Fallopian tube (tissue), 1 donor: Measurements from ENCODE around the gene LXN.

DNA sequence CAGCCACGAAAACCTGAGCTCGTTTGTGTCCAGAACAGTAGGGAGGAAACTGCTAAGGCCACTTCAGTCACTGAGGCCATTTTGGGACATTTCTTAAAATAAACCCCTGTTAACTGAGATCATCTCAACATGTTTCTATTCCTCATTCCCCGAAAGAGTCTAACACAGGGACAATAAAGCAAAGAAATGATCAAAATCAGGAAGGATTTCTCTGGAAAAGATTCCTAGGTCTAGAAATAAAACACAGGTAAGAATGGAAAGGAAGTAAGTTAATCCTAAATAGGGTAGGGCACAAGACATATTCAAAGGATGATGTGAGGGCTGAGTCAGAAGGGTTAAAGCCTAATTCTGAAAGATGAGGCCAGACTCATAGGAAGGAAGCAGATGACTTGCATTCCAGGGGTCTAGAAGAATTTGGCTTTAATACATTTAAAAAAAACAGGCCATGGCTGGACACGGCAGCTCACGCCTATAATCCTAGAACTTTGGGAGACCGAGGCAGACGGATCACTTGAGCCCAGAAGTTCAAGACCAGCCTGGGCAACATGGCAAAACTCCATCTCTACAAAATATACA is 3.3 kb downstream of the SSR3 start:
- PRO-cap, result no peak

DNA sequence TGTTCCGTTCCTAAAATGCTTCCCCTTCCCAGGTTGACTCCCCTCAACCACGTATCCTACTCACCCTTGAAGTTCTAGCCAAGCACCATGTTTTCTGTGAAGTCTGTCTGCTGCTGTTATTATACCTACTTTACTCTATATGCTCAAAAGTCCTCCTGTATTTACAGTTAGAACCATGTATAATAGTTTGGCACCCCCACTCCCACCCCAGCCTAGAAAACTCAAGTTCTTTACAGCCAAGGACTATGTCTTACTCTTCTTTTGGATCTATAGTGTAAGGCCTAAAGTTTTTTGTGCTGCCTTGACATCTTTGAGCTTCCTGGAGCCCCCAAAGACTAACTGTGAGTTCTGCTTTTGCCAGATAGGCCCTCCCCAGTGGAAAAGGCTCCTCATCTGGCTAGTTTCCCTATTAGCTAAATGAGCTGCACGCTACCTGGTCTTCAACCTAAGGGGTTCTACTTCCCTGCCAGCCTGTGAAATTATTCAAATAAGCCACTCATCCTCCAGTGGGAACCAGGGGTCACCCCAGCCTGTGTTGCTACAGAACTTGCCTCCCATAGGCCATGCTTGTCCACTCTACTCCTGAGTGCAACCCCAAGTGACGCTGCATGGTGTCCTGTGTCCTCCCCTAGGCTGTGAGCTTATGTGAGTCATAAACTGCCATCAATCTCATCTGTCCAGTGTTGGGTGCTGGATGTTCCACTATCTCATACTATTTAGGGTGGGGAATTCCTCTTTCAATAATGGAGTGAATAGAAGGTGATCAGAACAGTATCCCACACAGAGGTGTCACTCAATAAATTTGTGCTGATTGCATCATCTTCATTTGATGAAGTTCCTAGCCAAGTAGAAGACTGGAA is 49.6 kb upstream of the SSR3 start:
- PRO-cap, result no peak

DNA sequence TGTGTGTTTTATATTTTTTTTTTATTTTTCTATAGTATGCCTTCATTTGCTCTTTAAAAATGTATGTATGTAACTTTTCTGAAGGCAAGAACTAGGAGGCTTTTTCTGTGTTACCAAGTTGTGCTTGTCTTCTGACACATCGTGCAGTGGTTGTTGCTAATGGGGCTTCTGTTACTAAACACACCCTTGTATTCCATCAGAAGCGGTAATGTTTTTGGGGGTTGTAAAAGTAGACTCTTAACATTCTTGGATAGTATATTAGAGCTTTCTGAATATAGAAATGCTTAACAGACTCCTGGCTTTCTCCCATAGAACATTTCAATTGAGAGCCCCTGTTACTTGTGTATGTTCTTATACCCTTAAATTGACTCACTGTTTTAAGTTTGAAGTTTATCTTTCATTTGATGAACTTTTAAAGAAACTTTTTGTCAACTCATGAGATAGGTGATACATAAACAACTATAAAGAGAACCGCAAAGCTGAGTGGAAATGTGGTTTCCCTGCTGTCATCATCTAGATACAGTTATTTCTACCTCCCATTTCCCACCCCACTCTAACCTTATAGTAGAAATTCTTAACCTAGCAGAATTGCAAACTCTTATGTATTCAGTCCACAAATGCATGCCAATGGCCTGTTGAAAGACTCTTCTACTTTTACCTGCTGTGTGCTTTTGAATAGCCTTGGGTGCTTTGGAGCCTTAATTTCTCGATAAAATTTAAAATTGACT is 2.6 kb downstream of the TIPARP start:
- PRO-cap, result no peak

DNA sequence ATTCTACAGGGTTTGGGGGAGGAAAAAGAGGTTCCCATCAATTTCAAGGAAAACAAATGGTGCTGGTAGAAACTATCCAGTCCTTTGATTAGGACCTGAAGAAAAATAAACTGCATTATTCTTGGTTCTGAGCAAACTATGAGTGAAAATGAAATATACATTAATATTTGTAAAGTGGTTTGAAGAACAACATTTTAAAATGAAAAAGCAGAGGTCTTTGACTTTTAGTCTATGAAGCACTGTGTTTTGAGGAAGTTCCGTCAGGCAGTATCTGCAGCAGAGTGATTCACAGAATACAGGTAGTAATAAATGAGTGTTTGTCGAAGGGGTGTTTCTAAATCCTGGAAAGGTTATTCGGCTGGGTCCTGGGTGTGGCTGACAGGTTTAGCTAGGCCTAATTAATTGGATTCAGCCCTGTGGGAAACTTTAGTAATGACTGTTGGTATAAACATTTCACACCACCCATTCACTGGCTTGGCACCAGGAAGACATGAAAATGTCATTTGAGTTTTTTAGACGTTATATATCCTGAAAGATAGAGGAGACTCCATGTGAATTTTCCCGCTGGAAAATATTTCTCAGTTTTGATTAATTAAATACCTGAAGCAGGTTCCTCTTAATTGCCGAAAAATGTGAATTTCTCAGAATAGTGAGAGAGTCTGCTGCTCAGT is 51.3 kb downstream of the TIPARP start:
- PRO-cap, result unidirectional peak, minus-strand start at position 283 of the sequence

- PRO-cap, result no peak
Measured at GRCh38 chr3:156978390-156979161, 152.4 kb downstream of the LEKR1 start.

DNA sequence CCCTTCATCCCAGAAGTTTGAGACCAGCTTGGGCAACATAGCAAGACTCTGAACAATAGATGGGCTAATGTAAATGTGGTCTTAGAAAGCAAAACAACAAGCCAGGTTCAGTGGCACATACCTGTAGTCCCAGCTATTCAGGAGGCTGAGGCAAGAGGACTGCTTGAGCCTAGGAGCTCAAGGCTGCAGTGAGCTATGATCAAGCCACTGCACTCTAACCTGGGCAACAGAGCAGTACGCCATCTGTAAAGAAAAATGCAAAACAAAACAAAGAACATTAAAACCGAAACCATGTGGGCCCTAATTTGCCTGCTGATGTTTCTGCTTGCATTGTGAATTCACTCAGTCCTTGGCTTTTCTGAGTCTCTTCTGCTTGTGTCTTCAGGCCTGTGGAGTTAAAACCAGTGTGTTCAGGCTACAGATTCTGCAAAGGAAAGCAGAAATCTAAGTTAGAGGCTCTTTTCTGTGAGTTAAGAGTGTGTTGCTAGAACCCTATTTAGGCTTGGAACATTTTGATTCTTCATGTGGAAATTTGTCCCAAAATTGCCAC is 56.6 kb downstream of the CCNL1 start:
- PRO-cap, result no peak

GRCh38 chr3:157123612-157124082 is 36.3 kb downstream of the CCNL1 start:
- PRO-cap, result no peak

DNA sequence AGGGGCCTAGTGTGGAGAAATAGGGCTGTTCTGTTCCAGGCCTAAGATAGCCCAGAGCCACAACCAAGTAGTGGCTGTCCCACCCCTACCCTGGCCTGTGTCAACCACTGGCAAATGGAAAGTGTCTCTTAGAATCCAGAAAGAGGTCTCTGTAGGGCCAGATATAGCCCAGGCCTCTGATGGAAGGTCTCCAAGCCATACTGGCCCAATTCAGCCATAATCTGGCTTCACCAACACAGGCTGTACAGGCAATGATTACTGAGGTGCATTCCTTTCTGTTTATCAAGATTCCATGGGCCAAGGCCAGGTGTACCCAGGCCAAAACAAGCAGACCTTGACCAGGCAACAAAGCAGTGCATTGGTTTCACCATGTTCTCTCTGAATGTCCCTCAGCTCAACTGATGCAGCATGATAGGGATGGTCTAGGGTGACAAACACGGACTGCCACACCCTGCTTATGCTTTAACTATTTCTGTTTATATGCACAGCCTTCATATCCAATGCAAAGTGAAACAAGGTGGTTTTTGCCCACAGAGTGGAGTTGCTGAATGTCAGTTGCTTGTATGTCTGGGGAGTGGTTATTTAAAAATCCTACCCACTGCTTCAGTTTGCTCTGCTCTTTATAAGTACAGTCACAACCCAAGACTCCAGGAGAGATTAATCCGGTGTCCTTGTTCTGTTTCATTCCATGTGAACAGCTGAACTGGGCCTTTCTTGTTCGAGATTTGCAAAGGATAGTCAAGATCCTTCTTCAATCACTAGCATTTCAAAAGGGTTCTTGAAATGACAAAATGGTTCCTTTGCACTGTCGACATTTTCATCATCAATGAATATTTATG is 25.2 kb downstream of the CCNL1 start:
- PRO-cap, result no peak

- PRO-cap, result no peak
Measured at GRCh38 chr3:157156925-157157263, 3.1 kb downstream of the CCNL1 start.

- PRO-cap, result bidirectional peak, plus-strand start at chr3:157175859, minus-strand start at chr3:157175861
Measured at GRCh38 chr3:157175645-157176109, 15.7 kb upstream of the CCNL1 start.

DNA sequence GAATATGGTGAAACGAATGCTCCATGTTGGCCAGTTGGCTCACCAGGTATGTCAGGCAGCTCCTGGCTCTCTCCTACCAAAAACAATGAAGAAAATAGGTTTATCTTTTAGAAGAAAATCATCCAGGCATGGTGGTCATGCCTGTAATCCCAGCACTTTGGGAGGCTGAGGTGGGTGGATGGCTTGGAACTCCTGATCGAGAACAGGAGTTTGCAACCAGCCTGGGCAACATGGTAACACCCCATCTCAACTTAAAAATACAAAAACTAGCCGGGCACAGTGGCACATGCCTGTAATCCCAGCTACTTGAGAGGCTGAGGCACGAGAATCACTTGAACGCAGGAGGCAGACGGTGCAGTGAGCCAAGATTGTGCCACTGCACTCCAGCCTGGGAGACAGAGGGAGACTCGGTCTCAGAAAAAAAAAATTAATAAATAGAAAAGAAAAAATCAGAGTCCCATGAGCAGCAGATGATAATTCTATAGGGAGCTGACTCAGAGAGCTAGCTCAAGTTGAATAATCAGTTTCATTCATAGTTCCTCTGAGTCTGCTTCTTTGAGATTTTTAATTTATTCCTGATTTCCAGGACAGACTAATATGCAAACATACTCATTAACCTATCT is 55.2 kb upstream of the PTX3 start:
- PRO-cap, result no peak

- PRO-cap, result no peak
Measured at GRCh38 chr3:157401609-157401930, 35.1 kb upstream of the PTX3 start.

DNA sequence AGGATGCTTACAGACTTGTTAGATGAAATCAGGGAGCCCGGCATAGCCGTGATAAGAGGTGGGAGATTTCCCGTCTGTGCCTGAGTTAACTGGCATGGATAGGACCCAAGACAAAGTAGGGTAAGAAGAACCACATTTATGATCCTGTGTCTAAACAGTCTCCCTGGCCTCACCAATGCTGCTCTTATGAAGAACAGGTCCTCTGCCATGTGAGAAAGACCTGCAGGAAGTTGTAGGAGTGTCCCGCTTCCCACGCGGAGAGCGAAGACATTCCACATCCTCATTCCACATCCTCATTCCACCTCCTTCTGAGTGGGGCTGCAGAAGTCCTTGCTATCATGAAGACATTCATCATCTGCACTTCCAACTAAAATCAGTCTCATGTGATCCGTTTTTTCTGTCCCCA is 227.0 kb downstream of the RSRC1 start:
- PRO-cap, result no peak

GRCh38 chr3:158634368-158634750 is 10.0 kb upstream of the GFM1 start:
- PRO-cap, result no peak

- PRO-cap, result bidirectional peak, plus-strand start at chr3:158672812, minus-strand start at chr3:158672634
Measured at GRCh38 chr3:158672209-158673339, at the start of gene LXN. Gene LXN, minus strand, starts transcription at chr3:158672648.

DNA sequence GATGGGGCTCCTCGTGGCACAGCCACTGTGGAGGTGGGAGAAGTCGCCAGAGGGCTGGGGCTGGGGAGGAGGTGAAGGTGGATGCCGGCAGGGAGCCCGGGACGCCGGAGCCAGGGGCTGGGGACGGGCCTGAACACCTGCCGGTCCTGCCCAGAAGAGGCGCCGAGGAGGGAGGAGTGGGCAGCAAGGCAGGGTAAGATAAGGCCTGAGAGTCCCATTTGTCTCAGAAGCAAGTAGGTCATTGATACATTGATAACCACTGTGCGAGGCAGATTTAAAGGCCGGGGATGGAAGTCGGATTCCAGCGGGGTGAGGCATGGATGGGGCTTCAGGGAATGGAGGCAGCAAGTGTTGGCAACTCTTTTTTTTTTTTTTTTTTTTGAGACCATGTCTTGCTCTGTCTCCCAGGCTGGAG is 670 bp upstream of the RARRES1 start:
- PRO-cap, result no peak

DNA sequence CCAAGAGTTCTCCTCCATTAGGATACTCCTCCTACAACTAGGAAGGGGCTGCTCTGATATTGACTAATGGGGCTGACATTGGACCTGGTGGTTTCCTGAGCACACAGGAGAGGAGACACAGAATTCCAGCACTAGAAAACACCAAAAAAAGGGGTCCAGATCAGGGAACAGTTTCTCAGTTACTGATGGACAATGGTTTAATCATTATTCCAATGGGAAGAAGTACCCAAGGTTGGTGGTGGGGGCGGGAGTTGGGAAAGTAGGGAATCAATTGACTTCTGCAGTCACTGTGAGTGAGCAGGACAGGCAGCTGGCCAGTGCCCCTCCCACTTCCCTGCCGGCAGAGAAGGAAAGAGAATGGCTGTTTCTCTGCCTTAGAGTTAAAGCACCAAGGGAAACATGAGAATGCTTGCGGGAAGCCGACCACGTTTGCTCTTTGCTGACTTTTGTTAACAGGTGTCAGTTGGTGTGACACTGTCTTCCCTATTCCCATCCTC is 33.6 kb upstream of the MFSD1 start:
- PRO-cap, result unidirectional peak, plus-strand start at position 402 of the sequence

DNA sequence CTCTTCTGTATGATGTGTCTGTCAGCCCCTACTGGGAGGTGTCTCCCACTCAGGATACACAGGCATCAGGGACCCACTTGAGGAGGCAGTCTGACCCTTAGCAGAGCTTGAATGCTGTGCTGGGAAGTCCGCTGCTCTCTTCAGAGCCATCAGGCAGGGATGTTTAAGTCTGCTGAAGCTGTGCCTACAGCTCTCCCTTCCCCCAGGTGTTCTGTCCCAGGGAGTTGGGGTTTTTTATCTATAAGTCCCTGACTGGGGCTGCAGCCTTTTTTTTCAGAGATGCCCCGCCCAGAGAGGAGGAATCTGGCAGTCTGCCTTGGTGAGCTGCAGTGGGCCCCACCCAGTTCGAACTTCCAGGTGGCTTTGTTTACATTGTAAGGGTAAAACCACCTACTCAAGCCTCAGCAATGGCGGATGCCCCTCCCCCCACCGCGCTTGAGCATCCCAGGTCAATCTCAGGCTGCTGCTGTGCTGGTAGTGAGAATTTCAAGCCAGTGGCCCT is 78.1 kb upstream of the IQCJ start:
- PRO-cap, result no peak

DNA sequence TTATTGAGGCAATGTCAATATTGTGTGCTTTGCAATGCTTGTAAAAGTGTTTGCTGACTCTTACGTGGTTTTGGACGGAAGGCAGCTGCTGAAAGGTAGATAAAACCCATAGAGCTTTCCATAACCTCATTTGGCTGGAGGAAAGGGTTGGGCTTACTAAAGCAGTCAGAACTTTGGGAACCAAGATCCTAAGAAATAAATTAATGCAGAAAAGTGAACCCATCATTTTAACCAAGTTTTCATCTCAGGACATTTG is 354.7 kb downstream of the IQCJ-SCHIP1 start:
- PRO-cap, result no peak

GRCh38 chr3:159732161-159732487 is 459.1 kb downstream of the IQCJ-SCHIP1 start:
- PRO-cap, result unidirectional peak, plus-strand start at chr3:159732357; unidirectional peak, plus-strand start at chr3:159732385